ENCODE results near the gene ALG10.

- RAMPAGE, long total RNA: no peak
- RRBS, 2 experiments: no CpG with 5 or more reads among the region's 5 CpGs
CAGE:
- cytosol, long polyA minus RNA: no peak
- cytosol, long polyA plus RNA: no peak
- long polyA plus RNA: no peak
- nucleolus, long total RNA: start-site peak on the minus strand at chr12:31571229-31571278, 21 reads
- nucleus, long polyA plus RNA: no peak
- nucleus, long total RNA: no peak
Observed at GRCh38 chr12:31570861-31571344, 20.0 kb downstream of the DENND5B start.

GRCh38 chr12:31586630-31587290 lies 4.2 kb downstream of the DENND5B start:
- RAMPAGE, long total RNA: no peak
- RRBS, 2 experiments: no CpG with 5 or more reads among the region's 5 CpGs
CAGE:
- cytosol, long polyA minus RNA: no peak
- cytosol, long polyA plus RNA: no peak
- long polyA plus RNA: no peak
- nucleolus, long total RNA: no peak
- nucleus, long polyA plus RNA: no peak
- nucleus, long total RNA: no peak

- RAMPAGE, long total RNA: no peak
- RRBS, 2 experiments: no CpG with 5 or more reads among the region's 8 CpGs
CAGE:
- cytosol, long polyA minus RNA: no peak
- cytosol, long polyA plus RNA: no peak
- long polyA plus RNA: no peak
- nucleolus, long total RNA: start-site peak on the minus strand at chr12:31588373-31588400, 19 reads
- nucleus, long polyA plus RNA: no peak
- nucleus, long total RNA: no peak
Observed at GRCh38 chr12:31587896-31588743, 2.8 kb downstream of the DENND5B start.

DNA sequence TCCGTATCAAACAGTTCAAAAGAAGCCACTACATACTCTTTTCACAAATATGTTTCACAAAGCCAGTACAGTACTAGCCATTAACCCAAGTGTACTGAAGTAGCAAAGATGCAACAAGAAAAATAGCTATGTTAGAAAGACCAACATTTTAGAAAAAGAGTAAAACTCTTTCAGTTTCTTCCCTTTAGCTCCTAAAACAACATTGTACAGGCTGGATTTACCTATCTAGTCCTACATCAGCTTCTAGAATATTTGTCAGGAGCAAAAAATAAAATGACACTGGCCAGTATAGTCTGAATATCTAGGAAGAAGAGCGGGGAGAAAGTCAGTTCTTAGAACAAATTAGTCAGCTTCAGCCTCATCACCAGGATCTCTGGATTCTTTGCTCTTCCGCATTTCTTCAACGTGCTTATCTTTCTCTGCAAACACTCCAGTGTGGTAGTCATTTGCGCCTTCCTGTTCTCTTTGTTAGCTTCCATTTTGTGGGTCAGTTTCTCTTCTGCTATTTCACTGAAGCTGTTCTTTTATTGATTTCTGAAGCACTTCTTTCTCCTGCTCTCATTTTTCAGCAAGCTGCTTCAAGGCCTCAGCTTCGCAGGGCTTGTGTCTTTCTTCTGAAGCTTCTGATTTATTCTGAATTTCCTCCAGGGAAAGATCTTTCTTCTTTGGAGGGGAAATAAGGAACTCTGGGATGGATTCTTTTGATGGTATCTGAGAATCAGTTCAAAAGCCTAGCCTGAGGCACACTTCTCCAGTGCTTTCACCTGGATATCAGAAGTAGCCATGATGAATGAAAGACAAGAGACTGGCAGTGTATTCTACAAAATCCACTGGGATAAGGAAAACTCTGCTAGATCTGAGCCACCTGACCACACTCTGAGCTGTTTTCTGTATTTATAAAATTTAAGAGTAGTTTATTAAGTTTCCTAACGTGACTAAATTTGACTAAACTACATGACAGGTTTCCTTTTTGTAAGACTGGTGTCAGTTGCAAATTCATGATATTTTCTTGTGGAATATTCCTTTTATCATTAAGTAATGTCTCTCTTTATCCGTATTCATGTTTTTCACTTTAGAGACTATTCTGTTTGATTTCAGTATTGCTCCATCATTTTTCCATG lies 13.5 kb downstream of the AMN1 start:
- RAMPAGE, long total RNA: no peak
- RRBS, 2 experiments: no CpG with 5 or more reads among the region's 8 CpGs
CAGE:
- cytosol, long polyA minus RNA: no peak
- cytosol, long polyA plus RNA: no peak
- long polyA plus RNA: no peak
- nucleolus, long total RNA: start-site peak on the plus strand centred at position 524 of the sequence, 34 bp wide, 6 reads
- nucleus, long polyA plus RNA: no peak
- nucleus, long total RNA: no peak

GRCh38 chr12:31755868-31756117 lies 27.0 kb upstream of the AMN1 start:
- RAMPAGE, long total RNA: no peak
- RRBS, 2 experiments: no CpG with 5 or more reads among the region's 1 CpG
CAGE:
- cytosol, long polyA minus RNA: no peak
- cytosol, long polyA plus RNA: no peak
- long polyA plus RNA: no peak
- nucleolus, long total RNA: no peak
- nucleus, long polyA plus RNA: no peak
- nucleus, long total RNA: no peak

- RAMPAGE, long total RNA: no peak
- RRBS, 2 experiments: no CpG with 5 or more reads among the region's 8 CpGs
CAGE:
- cytosol, long polyA minus RNA: no peak
- cytosol, long polyA plus RNA: no peak
- long polyA plus RNA: no peak
- nucleolus, long total RNA: no peak
- nucleus, long polyA plus RNA: no peak
- nucleus, long total RNA: no peak
Observed at GRCh38 chr12:31806905-31807523, 14.9 kb upstream of the H3-5 start.

DNA sequence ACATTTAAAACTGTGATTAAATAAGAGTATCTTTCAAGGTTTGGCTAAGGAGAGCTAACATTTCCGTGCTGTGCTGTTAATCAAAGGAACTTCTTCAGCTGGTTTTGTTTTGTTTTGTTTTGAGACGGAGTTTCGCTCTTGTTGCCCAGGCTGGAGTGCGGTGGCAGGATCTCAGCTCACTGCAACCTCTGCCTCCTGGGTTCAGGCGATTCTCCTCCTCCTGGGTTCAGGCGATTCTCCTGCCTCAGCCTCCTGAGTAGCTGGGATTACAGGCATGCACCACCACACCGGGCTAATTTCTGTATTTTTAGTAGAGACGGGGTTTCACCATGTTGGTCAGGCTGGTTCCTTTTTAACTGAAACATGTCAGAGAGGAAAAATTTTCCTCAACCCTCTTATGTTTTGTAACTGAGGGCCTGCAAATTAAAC lies 30.6 kb upstream of the RESF1 start:
- RAMPAGE, long total RNA: no peak
- RRBS, 2 experiments: no CpG with 5 or more reads among the region's 8 CpGs
CAGE:
- cytosol, long polyA minus RNA: no peak
- cytosol, long polyA plus RNA: no peak
- long polyA plus RNA: no peak
- nucleolus, long total RNA: no peak
- nucleus, long polyA plus RNA: no peak
- nucleus, long total RNA: no peak

GRCh38 chr12:32107263-32107669 lies 619 bp downstream of the BICD1 start:
- RAMPAGE, long total RNA: no peak
- RRBS, 2 experiments: 6% methylated on average over 2 of the region's 12 CpGs; no CpG with 5 or more reads in 1 of the 2 experiments
CAGE:
- cytosol, long polyA minus RNA: no peak
- cytosol, long polyA plus RNA: no peak
- long polyA plus RNA: no peak
- nucleolus, long total RNA: no peak
- nucleus, long polyA plus RNA: no peak
- nucleus, long total RNA: no peak

DNA sequence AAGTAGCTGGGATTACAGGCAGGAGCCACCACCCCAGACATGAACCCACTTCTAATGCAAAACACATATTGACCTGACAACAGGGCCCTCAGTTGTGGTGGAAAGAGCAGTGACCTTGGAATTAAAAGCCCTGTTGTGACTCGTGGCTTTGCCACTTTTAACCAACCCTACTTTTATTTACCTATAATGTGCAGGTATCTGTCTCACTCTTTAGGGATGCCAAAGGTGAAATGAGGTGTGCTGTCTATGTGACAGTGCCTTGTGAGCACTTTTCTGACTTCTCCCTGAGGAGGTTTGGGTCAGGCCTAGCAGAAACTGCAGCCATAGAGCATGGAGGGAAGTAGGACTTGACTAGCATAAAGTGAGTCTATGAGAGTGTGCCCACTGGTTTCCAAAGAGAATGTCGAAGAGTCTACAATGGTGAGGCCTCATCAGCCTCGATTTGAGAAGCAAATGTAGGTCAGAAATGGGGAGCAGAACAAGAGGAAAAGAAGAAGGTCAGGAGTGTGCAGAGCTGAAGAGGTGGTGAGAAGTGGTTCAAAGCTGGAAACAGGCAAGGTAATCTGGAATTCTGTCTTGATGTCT lies 132.7 kb upstream of the DNM1L start:
- RAMPAGE, long total RNA: no peak
- RRBS, 2 experiments: no CpG with 5 or more reads among the region's 3 CpGs
CAGE:
- cytosol, long polyA minus RNA: no peak
- cytosol, long polyA plus RNA: no peak
- long polyA plus RNA: no peak
- nucleolus, long total RNA: no peak
- nucleus, long polyA plus RNA: no peak
- nucleus, long total RNA: no peak

DNA sequence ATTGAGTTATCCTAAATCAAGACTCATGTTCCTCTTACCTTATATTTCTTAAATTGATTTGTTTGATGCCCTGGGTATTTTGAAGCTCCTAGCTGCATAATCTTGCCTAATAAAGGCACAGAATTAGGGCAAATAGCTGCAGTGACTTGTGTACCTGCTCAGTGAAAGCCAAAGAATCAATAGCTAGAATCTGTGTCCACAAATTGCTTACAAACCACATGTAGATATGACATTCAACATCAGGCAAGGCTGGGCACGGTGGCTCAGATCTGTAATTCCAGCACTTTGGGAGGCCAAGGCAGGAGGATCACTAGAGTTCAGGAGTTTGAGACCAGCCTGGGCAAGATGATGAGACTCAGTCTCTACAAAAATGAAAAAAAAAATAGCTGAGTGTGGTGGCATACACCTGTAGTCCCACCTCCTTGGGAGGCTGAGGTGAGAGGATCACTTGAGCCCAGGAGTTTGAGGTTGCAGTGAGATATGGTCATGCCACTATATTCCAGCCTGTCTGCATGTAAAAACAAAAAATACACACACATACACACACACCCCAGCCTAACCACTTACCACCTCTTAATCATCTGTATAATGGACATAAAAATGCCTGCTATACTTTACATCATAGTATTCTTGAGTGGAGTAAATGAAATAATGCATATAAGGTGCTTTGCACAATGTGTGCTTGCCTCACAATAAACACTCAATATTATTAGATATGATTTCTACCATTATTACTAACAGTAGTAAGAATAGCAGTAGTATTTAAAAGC lies 132.0 kb upstream of the DNM1L start:
- RAMPAGE, long total RNA: no peak
- RRBS, 2 experiments: no CpG with 5 or more reads among the region's 1 CpG
CAGE:
- cytosol, long polyA minus RNA: no peak
- cytosol, long polyA plus RNA: no peak
- long polyA plus RNA: no peak
- nucleolus, long total RNA: no peak
- nucleus, long polyA plus RNA: no peak
- nucleus, long total RNA: no peak

DNA sequence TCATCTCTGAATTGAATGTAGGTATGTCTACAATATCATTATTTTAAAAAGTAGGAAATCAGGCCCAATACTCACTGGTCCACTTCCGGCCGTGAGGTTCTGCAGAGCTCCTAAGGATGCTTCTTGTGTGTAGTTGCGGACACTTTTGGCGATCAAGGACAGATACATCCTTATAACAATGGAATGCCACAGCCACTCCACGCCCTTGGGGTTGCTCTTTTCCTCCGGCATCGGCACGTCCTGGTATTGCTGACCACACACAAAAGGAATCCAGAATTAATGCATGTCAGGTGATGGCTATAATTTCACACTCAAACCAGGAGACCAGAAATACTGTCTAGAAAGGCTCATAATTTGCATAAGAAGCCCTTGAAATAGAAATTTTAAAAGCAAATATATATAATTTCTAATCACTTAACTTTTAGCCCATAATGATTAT lies 65.6 kb upstream of the YARS2 start:
- RAMPAGE, long total RNA: no peak
- RRBS, 2 experiments: no CpG with 5 or more reads among the region's 8 CpGs
CAGE:
- cytosol, long polyA minus RNA: start-site peak on the minus strand centred at position 283 of the sequence, 8 bp wide, 8 reads
- cytosol, long polyA plus RNA: start-site peak on the minus strand centred at position 256 of the sequence, 115 bp wide, 13 and 19 reads in 2 replicates
- long polyA plus RNA: start-site peak on the minus strand centred at position 273 of the sequence, 82 bp wide, 22 and 8 reads in 2 replicates
- nucleolus, long total RNA: no peak
- nucleus, long polyA plus RNA: no peak
- nucleus, long total RNA: no peak

DNA sequence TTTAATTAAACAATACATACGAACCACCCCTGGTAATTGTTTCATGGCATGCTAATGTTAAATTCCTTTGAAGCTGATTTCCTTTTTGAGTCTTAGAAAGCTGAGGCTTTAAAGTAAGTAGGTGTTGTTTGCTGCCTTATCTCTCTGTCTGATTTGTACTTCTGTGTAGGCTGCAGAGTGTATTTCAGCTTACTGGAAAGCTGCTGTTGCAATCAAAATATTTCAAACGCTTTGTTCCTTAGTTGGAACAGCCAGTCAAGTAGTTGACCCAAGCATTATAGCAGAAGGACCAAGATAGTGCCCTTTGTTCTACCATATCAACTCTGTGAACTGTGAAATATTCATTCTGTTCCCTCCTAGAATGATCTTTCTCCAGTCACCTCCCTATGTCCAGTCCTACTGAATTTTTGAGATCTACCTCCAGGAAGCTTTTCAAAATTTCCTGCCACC lies 3.1 kb downstream of the PKP2 start:
- RAMPAGE, long total RNA: no peak
- RRBS, 2 experiments: no CpG with 5 or more reads among the region's 2 CpGs
CAGE:
- cytosol, long polyA minus RNA: no peak
- cytosol, long polyA plus RNA: no peak
- long polyA plus RNA: no peak
- nucleolus, long total RNA: no peak
- nucleus, long polyA plus RNA: no peak
- nucleus, long total RNA: no peak

DNA sequence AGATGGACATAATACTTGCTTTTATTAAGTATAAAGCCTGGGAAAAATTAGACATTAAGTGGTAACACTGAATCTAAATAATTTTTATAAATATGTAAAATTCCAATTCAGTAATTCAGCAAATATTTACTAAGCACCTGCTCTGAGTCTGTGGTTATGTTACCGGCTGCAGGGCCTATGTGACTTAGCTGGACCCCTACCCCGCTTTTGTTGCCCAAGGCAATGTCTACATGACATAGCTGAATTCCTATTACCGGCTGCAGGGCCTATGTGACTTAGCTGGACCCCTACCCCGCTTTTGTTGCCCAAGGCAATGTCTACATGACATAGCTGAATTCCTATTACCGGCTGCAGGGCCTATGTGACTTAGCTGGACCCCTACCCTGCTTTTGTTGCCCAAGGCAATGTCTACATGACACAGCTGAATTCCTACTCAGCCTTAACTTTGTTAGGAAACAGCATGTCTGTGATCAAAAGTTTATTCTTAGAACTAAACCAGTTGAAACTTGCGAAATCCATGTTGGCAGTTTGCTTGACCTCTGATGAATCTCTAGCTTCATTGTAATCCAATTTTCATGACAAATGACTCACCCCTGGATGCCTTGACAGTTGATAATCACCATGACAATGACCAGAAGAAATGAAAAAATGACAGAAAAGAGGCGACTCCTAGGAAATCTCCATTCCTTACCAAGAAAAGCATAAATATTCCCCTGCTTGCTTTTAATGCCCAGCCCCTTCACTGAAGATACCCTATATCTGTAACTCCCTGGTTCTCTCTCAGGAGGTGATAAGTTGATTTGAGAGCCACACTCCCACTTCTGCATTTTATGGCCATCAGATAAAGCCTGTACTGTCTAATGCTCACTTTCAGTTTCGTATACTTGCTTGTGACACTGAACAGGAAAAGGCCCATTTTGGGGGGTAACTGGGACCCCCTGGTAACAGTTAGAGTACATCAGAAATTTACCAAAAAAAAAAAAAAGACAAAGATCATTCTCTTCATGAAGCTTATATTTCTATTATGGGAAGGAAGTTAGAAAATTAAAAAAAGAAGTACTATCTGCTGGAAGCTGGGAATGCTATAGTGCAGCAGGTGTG lies 148.4 kb upstream of the SYT10 start:
- RAMPAGE, long total RNA: no peak
- RRBS, 2 experiments: no CpG with 5 or more reads among the region's 8 CpGs
CAGE:
- cytosol, long polyA minus RNA: no peak
- cytosol, long polyA plus RNA: no peak
- long polyA plus RNA: no peak
- nucleolus, long total RNA: no peak
- nucleus, long polyA plus RNA: no peak
- nucleus, long total RNA: no peak

GRCh38 chr12:33988777-33989130 lies 33.5 kb upstream of the ALG10 start:
- RAMPAGE, long total RNA: no peak
- RRBS, 2 experiments: no CpG with 5 or more reads among the region's 1 CpG
CAGE:
- cytosol, long polyA minus RNA: no peak
- cytosol, long polyA plus RNA: no peak
- long polyA plus RNA: no peak
- nucleolus, long total RNA: no peak
- nucleus, long polyA plus RNA: no peak
- nucleus, long total RNA: no peak

GRCh38 chr12:34022014-34022870 lies at the start of gene ALG10:
ALG10 (plus strand) TSS chr12:34022496.
- RAMPAGE, long total RNA: start-site peak on the plus strand at chr12:34022480-34022511, 39 and 55 reads in 2 replicates
- RRBS, 2 experiments: no CpG with 5 or more reads among the region's 46 CpGs
CAGE:
- cytosol, long polyA minus RNA: no peak
- cytosol, long polyA plus RNA: no peak
- long polyA plus RNA: no peak
- nucleolus, long total RNA: no peak
- nucleus, long polyA plus RNA: no peak
- nucleus, long total RNA: no peak

DNA sequence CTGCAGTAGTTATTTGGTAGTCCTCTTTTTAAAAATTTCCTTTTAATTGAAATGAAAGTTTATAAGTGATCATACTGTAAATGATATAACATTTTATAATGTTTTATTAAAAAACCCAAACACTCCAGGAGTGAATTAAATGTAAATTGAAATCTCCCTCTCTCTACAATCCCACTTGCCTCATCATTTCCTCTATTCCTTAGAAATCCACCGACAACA lies 847.7 kb upstream of the ALG10B start:
- RAMPAGE, long total RNA: no peak
- RRBS, 2 experiments: no CpG with 5 or more reads among the region's 1 CpG
CAGE:
- cytosol, long polyA minus RNA: no peak
- cytosol, long polyA plus RNA: no peak
- long polyA plus RNA: no peak
- nucleolus, long total RNA: no peak
- nucleus, long polyA plus RNA: no peak
- nucleus, long total RNA: no peak

- RAMPAGE, long total RNA: no peak
CAGE:
- cytosol, long polyA minus RNA: no peak
- cytosol, long polyA plus RNA: no peak
- long polyA plus RNA: no peak
- nucleolus, long total RNA: no peak
- nucleus, long polyA plus RNA: no peak
- nucleus, long total RNA: no peak
Observed at GRCh38 chr12:38838266-38838654, 67.1 kb downstream of the CPNE8 start.

- RAMPAGE, long total RNA: no peak
- RRBS, 2 experiments: no CpG with 5 or more reads among the region's 3 CpGs
CAGE:
- cytosol, long polyA minus RNA: no peak
- cytosol, long polyA plus RNA: no peak
- long polyA plus RNA: no peak
- nucleolus, long total RNA: no peak
- nucleus, long polyA plus RNA: no peak
- nucleus, long total RNA: no peak
Observed at GRCh38 chr12:38892297-38892590, 13.1 kb downstream of the CPNE8 start.

DNA sequence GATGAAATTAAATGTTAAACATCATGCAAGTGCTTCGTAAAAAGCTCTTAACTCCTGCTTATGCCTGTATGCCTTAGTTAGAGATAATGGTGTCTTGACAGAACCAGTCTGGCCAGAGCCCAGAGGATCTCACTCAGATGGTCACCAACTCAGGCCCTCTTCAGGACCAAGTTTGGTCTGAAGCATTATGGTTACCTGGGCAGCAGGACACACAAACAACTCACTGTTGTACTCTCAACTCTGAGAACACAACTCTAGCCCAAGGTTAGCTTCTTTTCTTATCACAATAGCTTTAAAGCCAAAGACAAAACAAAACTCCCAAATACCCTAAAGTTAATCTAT lies 115.4 kb downstream of the KIF21A start:
- RAMPAGE, long total RNA: no peak
- RRBS, 2 experiments: no CpG with 5 or more reads among the region's 1 CpG
CAGE:
- cytosol, long polyA minus RNA: no peak
- cytosol, long polyA plus RNA: no peak
- long polyA plus RNA: no peak
- nucleolus, long total RNA: no peak
- nucleus, long polyA plus RNA: no peak
- nucleus, long total RNA: no peak

DNA sequence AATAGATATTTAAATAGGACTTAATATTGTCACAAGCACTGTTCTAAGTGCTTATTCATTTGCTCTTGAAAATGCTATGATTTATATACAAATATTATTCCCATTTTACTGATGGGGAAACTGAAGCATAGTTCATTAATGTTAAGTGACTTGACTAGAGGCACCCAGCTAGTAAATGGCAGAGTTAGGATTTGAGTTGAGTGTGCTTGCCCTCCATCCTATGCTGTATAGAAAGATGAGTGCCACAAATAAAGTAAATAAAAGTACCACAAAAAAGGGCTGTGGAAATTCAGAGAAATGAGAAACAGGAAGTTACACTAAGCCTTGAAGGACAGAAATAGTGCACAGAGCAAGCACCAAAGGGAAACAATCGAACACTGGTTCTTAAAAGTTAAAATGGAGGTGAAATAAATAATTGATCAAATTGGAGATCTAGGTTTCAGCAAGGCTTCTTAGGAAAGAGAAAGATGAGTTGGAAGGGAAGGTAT lies 2.8 kb downstream of the C12orf40 start:
- RAMPAGE, long total RNA: no peak
- RRBS, 2 experiments: no CpG with 5 or more reads among the region's 1 CpG
CAGE:
- cytosol, long polyA minus RNA: no peak
- cytosol, long polyA plus RNA: no peak
- long polyA plus RNA: no peak
- nucleolus, long total RNA: no peak
- nucleus, long polyA plus RNA: no peak
- nucleus, long total RNA: no peak

Data from GM12878 (cell line).